SK-N-DZ (cell line): ENCODE measurements around a stretch of chr9.

DNA sequence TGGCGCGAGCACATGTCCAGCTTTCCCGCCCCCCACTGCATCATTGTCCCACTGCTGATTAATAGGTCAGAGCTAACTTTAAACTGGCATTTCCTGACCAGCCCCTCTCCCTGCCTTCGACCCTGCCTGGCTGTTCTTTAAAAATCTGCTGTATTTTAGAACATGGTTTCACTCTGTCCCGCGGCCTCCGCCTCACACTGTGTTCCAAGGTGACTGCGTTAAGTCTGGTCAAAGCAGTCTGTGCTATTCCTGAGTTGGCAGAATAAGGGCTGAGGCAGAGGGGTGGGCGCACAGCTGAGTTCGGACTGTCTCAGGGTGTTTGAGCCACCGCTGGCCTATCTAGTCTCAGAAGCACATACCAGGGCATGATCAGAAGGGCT lies 178.2 kb upstream of the KLF4 start:
RAMPAGE:
- cytosol, long total RNA: no peak
- nucleus, long total RNA: no peak

GRCh38 chr9:107749789-107750282 lies 260.3 kb upstream of the KLF4 start:
RAMPAGE:
- cytosol, long total RNA: no peak
- nucleus, long total RNA: no peak

GRCh38 chr9:107750622-107751020 lies 261.1 kb upstream of the KLF4 start:
RAMPAGE:
- cytosol, long total RNA: no peak
- nucleus, long total RNA: no peak

RAMPAGE:
- cytosol, long total RNA: no peak
- nucleus, long total RNA: no peak
These were observed 262.3 kb upstream of the KLF4 start for GRCh38 chr9:107751823-107752360.

GRCh38 chr9:107820321-107820785 lies 330.8 kb upstream of the KLF4 start:
RAMPAGE:
- cytosol, long total RNA: no peak
- nucleus, long total RNA: no peak

GRCh38 chr9:108093959-108094617 lies 604.5 kb upstream of the KLF4 start:
RAMPAGE:
- cytosol, long total RNA: no peak
- nucleus, long total RNA: no peak

DNA sequence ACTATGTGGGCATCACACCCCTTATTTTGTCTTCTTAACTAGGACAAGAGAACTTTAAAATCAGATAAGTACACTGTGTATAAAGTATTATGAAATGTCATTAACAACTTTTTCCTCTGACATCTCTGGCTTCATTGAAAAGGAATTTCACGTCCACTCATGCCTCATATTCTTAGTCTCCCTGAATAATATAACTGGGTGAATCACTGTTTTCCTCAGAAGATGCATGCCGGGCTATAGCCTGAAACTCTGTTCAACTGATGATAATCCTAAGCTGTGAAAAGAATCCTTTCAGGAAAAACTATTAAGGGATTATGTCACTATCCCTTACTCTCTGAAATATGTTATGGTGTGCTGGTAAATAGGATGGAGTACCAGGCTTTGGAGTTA lies 415.7 kb downstream of the ACTL7B start:
RAMPAGE:
- cytosol, long total RNA: no peak
- nucleus, long total RNA: no peak

DNA sequence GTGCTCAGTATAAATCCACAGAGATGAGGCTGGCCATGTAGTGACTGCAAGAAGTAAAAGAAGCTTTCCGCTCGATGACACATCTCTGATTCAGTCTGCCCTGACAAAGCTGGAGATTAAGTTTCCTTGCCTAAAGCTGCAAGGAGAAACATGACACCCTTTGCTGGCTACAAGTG lies 304.5 kb downstream of the ACTL7B start:
RAMPAGE:
- cytosol, long total RNA: no peak
- nucleus, long total RNA: no peak

RAMPAGE:
- cytosol, long total RNA: no peak
- nucleus, long total RNA: no peak
These were observed 304.2 kb downstream of the ACTL7B start for GRCh38 chr9:108551595-108551970.

RAMPAGE:
- cytosol, long total RNA: no peak
- nucleus, long total RNA: no peak
These were observed 221.1 kb downstream of the ACTL7B start for GRCh38 chr9:108634549-108635254.

RAMPAGE:
- cytosol, long total RNA: no peak
- nucleus, long total RNA: no peak
These were observed 8.9 kb downstream of the ACTL7A start for GRCh38 chr9:108870834-108871431.

RAMPAGE:
- cytosol, long total RNA: no peak
- nucleus, long total RNA: no peak
These were observed 18.6 kb downstream of the CTNNAL1 start for GRCh38 chr9:108994712-108995108.

DNA sequence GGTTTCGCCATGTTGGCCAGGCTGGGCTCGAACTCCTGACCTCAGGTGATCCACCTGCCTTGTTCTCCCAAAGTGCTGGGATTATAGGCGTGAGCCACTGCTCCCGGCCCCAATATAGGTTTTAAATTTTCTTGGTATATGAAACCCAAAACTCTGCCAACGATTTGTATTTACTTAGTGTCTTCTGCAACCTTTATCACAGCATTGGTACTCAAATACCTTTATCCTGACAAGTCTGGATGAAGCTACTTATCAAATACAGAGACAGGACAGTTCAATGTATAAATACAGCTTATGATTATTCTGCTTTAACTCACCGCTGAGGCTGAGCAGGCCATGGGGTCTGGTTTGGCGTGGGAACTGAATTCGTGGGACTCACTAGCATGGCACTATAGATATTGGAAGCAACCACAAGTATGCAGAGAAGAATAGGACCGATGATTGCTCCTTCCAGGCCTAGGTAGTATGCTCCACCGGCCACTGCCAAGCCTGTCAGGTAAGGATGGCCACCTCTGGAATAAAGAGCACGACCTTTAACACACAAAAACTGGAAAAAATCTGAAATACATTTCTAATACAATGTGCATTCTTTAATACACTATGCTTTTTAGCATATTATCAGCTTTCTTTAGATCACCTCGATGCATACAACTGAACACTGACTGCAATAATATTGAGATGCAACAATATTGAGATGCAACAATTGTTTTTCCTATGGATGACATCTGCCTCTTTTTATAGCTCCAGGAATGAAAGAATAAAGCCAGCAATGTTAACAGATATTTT lies 19.9 kb upstream of the CTNNAL1 start:
RAMPAGE:
- cytosol, long total RNA: no peak
- nucleus, long total RNA: no peak

DNA sequence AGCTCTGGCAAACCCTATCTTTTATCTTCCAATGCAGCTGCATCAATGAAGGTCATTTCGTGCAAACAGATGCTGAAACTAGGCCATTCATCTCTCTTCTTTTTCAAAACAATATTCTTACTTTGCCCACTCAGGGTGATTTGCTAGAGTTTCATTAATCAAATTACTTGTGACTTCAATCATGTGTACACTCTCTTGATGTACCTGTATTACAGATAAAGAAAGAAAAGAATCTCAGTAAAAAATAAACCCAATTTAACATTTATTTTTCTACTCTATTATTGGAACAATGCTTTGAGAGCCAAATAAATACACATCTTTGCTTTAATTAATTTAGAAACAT lies 46.5 kb downstream of the TMEM245 start:
RAMPAGE:
- cytosol, long total RNA: no peak
- nucleus, long total RNA: no peak

DNA sequence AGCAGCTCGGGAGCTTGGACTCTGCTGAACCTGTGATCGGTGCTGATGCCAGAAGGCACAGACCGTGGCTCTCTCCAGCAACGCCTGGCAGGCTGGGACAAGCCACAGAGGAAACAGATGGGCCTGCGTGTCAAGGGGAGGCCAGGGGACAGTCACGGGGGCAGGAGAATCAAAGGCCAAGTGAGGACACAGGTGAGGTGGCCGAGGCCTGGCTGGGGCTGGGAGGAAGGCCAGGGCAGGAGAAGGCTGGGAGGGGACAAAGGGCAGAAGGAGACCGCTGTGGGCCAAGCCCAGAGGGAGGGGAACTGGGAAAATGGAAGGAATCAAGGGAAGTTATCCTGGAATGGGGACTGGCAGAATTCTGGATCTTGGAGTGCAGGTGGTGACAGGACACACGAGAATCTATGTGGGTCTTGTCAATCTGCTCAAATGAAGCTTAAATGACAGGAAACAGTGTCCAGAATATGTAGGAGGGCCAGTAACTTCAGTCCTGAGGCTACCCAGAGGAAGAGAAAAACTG lies 43.3 kb downstream of the EPB41L4B start:
RAMPAGE:
- cytosol, long total RNA: no peak
- nucleus, long total RNA: no peak

RAMPAGE:
- cytosol, long total RNA: no peak
- nucleus, long total RNA: no peak
These were observed 19.6 kb downstream of the PTPN3 start for GRCh38 chr9:109478267-109479193.

GRCh38 chr9:109479194-109479447 lies 19.0 kb downstream of the PTPN3 start:
RAMPAGE:
- cytosol, long total RNA: no peak
- nucleus, long total RNA: no peak

RAMPAGE:
- cytosol, long total RNA: no peak
- nucleus, long total RNA: no peak
These were observed 114.4 kb upstream of the PALM2AKAP2 start for GRCh38 chr9:109665451-109666052.

DNA sequence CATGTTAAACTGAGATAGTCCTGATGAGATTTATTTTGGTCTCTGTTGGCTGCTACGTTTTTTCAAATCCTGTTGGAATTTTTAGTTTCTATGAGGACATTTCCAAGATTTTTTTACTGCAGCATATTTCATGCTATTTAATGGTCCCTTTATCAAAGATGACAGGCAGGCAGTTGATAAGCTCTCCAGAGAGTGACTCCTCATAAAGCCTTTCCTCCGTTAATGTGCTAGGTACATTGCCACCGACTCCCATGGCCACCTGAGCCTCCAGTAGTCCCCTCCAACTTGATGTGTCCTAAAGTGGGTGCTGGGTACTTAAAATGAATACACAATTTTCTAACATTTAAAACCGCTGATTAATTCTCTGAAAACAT lies 51.0 kb upstream of the PALM2AKAP2 start:
RAMPAGE:
- cytosol, long total RNA: no peak
- nucleus, long total RNA: no peak

RAMPAGE:
- cytosol, long total RNA: no peak
- nucleus, long total RNA: no peak
These were observed 34.1 kb upstream of the PALM2AKAP2 start for GRCh38 chr9:109745784-109746466.